Calu3 (cell line): ENCODE data around the genes CARNMT1 and GNAQ.

DNA sequence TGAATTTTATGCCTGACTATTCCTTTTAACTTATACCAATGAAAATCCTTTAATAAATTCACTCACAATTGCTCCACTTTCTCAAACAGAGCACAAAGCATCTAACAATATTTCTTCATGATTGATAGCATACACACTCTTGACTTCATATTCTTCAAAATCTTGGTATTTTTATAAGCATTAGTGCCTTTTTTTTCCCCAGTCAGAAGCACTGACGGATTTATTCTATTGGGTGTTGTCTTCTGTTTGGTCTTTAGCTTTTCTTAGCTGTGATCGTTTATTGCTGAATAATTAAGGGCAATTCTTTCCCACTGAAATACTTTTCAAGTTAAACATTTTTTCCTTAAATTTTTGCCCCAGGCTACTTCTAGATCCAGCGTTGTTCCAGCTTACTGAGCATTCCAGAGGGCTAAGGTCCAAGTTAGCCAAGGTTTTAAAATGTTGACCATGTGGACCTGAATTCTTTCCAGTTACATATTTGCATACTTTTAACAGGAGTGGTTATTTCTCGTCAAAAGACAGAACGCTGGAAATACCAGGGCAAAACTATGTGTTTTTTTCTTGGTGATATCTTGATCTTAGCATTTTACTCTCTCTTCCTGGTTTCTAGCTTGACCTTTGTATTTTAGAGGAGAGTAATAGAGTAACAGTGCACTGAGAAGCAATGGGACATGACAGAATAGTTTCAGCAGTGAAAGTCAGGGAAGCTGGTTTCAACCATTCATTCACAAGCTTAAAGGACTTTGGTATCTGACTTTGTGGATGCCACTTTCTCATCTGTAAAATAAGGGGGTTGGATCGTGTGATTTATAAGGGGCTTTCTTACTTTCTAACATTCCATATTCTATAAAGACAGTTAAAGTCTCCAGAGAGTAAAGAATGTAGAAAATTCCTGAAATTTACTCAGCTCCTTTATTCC is 32.8 kb downstream of the TMC1 start:
- PRO-cap, result no peak

DNA sequence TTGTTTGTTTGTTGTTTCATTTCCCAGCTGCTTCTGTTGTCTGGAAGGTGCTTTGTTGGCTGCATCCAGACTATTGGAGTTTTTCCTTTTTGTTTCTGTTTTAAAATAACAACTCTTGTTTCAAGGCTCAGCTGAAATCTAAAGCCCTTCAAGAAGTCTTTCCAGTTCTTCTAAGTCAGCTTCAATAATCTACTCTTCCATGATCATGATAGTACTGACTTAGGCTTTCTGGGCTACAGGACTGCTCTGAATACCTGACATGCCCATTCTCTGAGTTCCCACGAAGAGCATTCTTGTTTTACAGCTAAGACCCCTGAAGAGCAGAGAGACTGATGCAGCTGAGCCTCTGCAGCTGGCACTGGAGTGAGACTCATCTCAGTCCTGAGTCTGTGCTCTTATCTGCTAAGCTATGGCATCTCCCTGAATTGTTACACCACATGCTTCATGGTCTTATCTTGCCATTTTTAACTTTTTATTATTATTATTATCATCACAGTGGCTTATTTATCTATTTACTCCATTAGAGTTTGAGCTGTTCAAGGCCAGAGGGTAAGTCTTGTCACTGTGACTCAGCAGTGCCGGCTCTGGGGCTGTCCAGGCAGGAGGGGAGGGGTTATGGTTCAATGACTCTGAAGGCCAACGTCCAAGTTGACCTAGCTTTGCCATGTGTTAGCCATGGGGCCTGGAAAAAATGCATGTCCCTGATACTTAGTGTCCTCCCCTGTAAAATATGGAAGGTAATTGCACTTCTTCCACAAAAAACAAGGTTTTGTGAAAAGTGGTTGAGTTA is 94.8 kb downstream of the ALDH1A1 start:
- PRO-cap, result no peak

DNA sequence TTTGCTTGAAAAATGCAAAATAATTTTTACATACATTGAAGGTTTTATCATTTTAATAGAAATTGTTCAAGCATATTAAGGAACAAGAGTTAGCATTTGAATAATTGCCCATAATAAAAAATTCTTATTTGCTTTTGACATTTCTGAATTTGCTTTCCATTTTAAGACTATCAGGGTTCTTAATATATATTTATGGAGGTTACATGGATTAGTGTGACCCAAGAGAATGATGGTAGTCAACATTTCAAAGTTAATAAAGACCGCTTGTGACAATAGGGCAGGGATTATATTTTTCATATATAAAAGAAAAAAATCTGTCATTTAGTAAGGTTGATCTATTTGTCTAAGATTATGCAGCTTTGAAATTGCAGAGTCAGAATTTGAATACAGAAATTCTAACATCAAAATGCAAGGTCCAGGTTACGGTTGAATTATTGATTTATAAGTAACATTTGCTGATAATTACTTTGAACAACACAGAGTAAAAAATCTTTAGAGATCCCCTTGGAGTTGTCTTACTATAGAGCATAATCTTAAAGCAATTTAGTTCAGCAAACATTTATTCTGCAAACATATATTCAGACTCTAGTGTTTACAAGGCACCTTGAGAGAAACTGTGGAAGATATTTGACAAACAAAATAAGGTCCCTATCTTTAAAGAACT is 12.8 kb downstream of the ANXA1 start:
- PRO-cap, result no peak

DNA sequence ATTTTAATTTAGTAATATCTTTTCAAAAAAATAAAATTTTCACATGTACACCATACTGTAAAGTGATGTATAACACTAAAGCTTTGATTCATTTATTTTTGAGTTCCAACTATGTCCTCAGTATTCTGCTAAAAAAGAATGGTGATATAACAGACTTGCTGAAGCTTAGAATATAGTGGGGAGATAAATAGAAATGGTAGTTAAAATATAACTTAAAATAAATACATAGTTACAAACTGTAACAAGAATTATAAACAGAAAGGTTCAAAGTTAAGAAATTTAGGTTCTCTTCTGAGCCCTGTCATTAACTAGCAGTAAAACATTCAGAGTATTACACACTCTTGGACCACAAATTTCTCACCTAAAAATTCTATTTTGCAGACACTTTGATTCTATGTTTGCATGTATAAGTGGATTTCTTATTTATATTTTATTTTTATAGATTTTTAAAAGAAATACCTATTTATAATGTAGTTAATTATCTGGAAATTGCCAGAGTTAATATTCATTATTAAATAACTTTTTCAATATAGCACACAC is 392.1 kb downstream of the ANXA1 start:
- PRO-cap, result no peak

DNA sequence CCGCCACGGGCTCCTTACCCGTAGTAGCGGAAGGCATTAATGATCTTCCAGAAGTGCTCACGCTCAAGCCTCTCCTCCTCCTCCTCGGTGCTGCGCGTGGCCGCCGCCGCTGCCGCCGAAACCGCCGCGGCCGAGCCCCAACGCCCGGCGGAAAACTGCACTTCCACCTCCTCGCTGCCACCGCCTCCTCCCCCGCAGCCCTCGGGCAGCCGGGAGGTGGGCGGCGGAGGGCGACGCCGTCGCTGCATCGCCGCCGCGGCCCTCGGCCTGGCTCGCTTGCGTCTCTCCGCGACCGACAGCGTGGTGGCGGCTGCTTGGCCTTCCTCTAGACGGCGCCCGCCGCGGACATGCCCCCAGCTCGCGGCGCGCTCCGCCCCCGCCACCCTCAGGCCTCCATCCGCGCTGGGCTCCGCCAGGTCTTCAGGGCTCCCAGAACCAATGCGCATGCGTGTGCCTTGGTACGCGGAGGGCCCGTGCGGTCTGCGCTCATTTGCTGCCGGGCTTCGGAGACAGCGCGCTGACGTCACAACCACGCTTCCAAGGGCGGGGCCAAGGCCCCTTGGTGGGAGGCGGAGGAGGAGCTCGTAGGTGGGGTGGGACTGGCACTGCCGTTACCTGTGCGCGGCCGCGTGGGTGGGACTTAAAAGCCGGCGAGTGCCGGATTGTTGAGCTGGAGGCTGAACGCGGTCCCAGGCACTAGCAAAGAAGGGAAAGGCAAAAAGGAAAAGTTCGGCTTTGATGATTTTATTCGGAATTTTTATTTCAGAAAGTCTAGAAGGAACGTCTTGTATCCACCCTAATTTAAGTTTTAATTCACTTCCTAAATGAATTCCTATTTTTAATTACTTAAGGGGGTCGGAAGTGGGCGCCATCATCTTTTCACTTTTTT is at the start of gene CARNMT1:
TSS of gene CARNMT1 (minus strand) at position 300 of the 889 bp plus-strand sequence.
- PRO-cap, result bidirectional peak, plus-strand start at position 643 of the sequence, minus-strand start at position 422 of the sequence

DNA sequence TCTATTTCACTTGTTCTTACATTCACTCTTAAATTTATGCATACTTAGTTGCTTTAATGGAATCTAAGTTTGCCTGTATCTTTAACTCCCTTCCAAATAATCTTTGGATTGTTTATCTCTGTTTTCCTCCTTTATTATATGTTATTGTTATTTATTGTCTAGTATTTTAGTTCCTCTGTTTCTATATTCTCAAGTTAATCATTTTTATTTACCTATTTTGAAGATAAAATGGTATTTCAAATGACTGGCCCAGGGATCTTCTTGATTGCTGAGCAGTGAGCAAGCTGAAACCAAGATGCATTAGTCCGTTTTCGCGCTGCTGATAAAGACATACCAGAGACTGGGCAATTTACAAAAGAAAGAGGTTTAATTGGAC is 94.7 kb downstream of the OSTF1 start:
- PRO-cap, result no peak

- PRO-cap, result bidirectional peak, plus-strand start at chr9:75892101, minus-strand start at chr9:75891908
These were observed 1.3 kb downstream of the PCSK5 start for GRCh38 chr9:75891701-75892232.

DNA sequence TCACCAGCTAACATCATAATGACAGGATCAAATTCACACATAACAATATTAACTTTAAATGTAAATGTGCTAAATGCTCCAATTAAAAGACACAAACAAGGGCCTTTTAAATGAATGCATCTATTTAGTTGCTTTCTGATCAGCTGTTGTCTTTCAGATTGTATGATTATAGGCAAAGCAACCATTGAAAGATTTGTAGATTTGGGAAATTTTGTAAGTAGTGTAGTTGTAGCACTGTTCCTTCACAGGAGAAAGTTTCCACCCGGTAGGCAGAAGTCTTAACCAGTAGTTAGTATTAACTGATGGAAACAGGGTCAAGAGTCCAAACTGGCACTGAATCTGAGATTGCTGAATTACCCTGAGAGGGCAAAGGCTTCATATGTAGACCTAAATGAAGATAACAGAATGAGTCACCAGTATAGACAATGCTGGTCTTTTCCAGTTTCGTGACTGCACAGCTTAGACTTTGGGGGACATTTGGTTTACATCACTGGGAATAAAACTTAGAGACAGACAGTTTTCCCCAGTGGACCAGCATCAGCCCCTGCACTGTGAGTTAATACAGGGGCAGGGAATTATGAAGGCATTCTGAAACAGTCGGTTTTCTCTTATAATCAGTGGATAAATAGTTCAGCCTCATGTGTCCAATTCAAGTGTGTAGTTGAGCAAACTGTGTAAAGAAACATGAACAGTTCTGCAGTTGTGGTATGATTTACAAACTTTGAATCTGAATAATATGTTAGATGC is 60.5 kb downstream of the PCSK5 start:
- PRO-cap, result bidirectional peak, plus-strand start at position 526 of the sequence, minus-strand start at position 254 of the sequence

GRCh38 chr9:76297291-76298056 is 96.8 kb downstream of the RFK start:
- PRO-cap, result no peak

DNA sequence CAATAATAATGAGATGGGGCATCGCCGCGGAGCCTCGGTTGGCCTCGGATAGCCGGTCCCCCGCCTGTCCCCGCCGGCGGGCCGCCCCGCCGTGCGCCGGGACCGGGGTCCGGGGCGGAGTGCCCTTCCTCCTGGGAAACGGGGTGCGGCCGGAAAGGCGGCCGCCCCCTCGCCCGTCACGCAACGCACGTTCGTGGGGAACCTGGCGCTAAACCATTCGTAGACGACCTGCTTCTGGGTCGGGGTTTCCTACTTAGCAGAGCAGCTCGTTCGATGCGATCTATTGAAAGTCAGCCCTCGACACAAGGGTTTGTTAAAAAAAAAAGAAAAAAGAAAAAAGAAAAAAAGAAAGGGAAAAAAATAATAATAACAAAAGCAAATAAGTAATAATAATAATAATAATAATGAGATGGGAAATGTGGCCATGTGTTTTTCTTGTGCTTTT is 112.8 kb downstream of the GCNT1 start:
- PRO-cap, result no peak

GRCh38 chr9:76576331-76576802 is 117.4 kb downstream of the GCNT1 start:
- PRO-cap, result no peak

DNA sequence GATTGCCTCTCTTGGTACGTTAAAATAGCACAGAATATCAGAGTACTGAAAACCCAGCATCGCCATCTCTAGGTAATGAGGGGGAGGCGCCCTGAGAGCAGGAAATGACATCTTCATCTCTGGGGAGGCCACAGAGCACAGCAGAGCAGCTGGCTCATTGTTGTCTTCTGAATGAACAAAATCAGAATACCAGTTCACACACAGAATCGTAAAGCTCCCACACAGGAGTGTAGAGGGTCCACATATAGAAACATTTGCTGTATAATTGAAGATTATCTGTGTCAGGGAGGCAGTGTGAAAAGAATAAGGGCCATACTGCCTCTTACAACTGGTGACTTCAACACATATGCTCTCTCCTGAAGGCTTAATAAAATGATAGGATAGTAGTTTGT is 171.9 kb downstream of the GNA14 start:
- PRO-cap, result no peak

GRCh38 chr9:77892171-77892769 is 139.3 kb downstream of the GNAQ start:
- PRO-cap, result no peak

DNA sequence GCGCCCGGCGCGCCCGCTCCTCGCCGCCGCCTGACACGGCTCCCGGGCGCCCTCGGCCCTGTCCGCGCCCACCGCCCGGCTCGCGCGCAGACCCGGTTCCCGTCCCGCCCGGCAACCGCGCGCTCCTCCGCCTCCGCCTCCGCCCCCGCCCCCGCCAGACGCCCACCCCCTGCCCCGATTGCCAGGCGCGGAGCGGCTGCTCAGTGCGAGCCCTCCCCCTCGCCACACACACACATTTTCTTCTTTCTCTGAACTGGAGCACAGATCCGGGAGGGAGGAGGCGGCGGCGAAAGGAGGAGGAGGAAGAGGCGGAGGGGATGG is at the start of gene GNAQ:
TSS of gene GNAQ (minus strand) at position 116 of the 321 bp plus-strand sequence.
- PRO-cap, result bidirectional peak, plus-strand start outside the sequence, minus-strand start at position 90 of the sequence

- PRO-cap, result no peak
These were observed 61.5 kb downstream of the PSAT1 start for GRCh38 chr9:78358225-78358935.

GRCh38 chr9:79574659-79575108 is 2.9 kb downstream of the TLE4 start:
- PRO-cap, result no peak

DNA sequence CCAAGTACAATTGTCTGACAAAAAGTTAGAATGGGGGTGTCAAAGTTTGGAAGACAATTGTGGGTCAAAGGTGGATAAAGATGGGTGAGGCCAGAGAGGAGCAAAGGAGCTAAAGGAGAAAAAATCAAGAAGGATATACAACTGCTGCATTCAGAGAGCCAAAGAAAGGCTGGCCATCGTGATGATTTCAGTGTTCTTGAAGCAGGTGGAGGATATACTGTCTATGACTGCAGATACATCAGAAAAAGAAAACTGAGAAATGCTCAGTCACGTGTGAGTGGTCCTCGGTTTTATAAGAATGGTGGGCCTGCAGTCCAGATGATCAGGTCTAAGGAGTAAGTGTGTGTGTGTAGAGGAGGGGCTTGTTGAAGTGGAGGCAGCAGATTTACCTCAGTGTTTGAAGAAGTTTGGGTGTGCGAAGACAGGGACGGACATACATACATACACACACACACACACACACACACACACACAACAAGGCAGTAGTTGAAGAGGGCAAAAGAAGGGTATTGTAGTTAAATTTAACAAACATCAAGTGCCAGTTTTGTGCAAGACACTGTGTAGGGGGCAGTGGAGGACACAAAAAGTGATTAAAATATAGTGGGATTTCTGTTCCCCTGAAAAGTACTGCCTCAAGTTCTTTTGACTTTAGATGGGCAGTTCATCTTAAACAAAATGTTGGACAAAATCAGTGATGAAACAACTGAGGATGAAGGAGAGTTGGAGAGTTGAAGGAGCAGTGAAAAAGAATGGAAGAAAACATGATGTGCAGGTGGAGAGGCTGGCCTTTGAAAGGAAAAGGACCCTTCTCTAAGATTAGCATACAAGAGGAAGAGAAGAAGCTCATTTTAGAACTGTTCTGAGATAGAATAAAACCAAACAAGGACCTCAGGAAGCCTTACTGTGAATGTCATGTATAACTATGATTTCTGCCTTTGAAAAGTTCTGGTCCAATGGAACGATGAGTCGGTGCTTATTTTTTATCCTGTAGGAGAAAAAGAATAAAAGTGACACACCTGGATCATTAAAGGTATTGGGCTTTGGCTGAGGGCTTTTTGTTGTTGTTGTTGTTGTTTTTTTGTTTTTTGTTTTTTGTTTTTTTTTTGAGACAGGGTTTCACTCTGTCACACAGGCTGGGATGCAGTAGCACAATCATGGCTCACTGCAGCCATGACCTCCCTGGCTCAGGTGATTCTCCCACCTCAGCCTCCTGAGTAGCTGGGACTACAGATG is 77.5 kb downstream of the TLE4 start:
- PRO-cap, result no peak

- PRO-cap, result no peak
These were observed 190.8 kb downstream of the TLE4 start for GRCh38 chr9:79762606-79762896.

GRCh38 chr9:81562802-81563183 is 126.6 kb downstream of the TLE1 start:
- PRO-cap, result no peak

GRCh38 chr9:81609569-81610188 is 79.7 kb downstream of the TLE1 start:
- PRO-cap, result no peak